Karpas-422 (cell line): ENCODE data around the genes ZNF782, FOXE1 and TRMO.

DNA sequence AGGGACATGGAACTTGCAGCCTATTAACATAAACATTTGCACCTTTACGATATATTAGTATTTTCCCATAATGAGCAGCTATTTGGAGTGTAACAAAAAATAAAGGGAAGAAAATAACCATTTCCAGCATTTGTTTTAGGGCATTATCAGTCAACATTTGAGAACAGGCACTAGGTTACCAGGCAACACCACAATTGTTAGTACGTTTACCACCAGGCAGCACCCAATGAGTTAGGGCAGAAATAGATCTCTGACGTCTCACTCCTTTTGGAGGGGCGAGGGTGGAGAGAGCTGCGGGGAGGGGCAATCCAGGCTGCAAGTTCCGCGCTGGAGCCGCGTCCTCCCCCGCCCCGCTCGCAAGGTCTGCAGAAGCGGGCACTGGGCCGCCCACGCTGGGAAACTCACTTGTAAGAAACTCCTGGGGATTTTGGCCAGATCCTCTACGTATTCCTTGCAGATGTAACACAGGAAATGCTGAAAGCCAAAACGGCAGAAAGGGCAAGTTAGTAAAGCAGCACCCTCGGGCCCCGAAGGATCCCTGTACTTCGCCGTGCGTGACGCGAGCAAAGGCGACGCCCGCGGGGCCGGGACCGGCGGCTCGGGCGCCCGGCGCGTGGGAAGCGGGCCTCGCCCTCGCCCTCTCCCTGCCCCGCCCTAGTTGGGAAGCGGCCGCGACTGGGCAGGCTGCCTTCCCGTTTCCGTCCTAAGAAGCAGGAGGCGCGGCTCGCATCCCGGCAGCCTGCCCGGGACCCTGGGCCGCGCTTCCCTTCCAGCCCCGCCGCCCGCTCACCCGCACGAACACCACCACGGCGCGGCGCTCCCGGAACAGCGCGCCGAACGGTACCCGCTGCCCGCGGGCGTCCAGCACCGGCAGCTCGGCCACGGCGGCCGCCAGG, 569 bp downstream of the PRXL2C start:
- PRO-cap: no peak
- RAMPAGE, long total RNA: no peak

DNA sequence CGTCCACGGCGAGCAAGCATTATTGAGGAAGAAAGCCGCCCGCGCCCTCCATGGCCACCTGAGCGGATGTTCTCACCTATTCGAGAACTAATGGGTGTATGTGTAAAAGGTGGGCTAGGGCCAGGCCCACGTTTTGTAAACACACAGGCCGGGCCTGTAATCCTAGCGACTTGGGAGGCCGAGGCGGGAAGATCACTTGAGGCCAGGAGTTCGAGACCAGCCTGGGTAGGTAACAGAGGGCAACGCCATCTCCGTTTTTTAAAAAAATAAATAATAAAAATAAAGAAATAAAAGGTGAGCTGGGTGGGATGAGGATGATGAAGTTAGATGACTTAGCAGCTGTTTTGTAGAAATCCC, 362 bp upstream of the PRXL2C start:
- PRO-cap: no peak
- RAMPAGE, long total RNA: no peak

DNA sequence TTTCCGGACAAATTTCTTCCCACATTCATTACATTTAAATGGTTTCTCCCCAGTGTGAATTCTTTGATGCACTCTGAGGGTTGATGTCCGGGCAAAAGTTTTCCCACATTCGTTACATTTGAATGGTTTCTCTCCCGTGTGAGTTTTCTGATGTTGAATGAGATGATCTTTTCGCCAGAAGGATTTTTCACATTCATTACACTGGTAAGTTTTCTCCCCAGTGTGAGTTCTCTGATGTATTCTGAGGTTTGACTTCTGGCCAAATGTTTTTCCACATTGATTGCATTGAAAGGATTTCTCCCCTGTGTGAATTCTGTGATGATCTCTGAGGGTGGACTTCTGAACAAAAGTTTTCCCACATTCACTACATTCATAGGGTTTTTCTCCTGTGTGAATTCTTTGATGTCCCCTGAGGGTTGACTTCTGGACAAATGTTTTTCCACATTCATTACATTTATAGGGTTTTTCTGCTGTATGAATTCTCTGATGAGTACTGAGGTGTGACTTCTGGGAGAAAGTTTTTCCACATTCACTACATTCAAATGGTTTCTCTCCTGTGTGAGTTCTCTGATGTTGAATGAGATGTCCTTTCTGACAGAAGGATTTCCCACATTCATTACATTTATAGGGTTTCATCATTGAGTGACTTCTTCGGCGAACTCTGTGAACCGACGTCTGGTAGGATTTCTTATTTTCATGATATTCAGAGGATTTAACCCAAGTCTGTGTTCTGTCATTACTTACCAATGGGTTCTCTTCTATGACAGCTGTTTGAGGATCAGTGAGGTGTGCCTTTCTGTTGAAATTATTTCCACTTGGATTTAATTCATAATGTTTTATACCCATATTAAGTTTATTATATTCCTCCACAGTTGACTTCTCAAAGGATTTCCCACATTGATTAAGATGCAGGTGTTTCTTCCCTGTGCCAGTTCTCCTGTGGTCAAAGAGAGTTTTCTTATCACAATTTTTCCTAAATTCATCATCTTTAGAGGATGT, 18.6 kb downstream of the ZNF510 start:
- PRO-cap: no peak
- RAMPAGE, long total RNA: no peak

- PRO-cap: no peak
- RAMPAGE, long total RNA: no peak
Observed at GRCh38 chr9:96811685-96812553, 34.0 kb upstream of the ZNF510 start.

DNA sequence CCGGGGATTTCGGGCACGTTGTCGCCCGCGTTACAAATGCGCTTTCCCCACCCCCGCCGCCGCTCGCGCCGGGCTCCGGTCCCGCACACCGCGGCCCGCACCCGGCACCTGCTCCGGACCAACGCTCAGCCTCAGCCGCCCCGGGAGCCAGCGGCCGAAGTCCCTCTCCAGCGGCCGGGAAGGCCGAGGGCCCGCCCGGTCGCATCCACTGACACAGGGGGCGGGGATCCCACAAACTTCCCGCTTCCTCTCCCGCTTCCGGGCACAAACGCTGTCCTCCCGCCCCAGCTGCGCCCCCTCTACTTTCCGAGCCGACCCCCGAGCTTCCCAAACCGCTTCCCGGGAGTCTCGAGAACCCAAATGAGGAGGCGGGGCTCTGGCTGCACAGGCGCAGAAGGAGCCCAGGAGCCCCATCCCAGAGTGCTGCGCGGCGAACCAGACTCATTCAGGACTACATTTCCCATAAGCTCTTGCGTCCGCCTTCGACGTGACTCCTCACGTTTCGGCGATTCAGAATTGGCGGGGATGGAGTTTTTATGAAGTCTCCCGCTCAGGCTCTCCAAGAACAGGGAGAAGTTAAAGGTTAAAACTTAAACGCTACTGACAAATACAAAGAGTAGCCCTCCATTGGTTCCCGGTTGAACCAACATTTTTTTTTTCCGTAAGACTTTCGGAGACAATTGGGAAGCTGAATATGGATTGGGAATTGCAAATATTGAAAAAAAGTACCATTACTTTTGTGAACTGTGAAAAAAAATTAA, at the start of gene ZNF782:
ZNF782 (minus strand) TSS at position 378 of the 761 bp plus-strand sequence.
- PRO-cap: unidirectional peak, minus-strand start at position 361 of the sequence
- RAMPAGE, long total RNA: no peak

GRCh38 chr9:96892733-96893052, 36.0 kb upstream of the NUTM2G start:
- PRO-cap: no peak
- RAMPAGE, long total RNA: no peak

DNA sequence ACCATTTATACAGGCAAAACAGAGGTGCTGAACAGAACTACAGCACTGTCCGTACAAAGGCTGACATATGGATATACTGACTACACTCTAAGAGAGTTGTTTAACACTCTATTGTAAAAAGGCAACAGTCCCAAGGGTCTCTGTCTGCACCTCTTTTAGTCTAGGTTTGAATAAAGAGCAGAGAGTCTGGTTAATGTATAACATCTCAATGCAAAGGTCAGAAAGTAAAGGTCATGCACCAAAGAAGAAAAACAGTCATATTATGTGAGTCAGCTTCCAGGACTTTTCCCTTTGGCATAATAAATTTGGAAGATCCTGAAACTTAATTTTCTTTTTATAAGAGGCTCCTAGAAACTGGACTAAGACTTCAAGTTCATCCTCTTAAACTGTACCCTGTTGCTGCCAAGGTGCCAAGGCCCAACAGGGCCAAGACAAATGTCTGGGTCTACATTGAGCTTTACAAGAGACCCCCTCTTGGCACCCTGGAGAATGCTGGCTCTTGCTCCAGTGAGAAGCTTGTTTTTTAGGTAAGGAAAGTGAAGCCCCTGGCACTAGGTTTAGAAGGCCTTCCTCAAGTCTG, 29.5 kb upstream of the TDRD7 start:
- PRO-cap: no peak
- RAMPAGE, long total RNA: no peak

DNA sequence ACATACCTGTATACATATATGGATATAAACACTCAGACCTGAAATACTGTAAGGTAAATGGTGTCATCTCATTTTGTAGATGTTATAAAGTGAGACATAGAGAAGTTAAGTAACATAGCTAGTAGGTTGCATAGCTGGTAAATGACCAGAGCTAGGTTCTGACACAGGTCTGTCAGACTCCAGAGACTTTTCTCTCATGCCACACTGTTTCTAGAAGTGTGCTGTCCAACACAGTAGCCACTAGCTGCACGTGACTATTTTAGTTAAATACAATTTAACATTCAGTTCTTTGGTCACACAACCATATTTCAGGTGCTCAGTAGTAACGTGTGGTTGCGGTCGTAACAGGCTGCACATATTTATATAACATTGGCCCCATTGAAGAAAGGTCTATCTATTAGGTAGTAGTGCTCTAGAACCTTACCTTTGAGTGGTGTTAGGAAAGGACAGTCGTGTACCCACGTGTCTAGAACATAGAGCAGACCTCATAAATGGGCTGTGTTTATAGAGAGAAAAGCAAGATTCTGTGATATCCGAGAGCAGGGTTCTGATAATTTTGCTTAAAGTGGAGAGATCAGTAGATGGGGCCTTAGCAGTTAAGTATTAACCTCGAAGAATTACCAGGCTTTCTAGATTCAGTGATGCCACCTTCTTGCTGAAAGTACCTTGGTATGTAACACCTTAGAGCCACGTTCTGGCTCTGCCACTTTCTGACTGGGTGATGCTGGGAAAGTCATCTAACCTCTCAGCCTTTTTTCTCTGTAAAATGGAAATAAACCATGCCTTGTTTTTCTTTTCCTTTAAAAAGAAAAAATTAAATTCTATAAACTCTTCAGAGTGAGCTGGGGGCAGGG, 29.4 kb downstream of the XPA start:
- PRO-cap: no peak
- RAMPAGE, long total RNA: no peak

- PRO-cap: no peak
- RAMPAGE, long total RNA: no peak
Observed at GRCh38 chr9:97714639-97714885, 17.4 kb upstream of the XPA start.

DNA sequence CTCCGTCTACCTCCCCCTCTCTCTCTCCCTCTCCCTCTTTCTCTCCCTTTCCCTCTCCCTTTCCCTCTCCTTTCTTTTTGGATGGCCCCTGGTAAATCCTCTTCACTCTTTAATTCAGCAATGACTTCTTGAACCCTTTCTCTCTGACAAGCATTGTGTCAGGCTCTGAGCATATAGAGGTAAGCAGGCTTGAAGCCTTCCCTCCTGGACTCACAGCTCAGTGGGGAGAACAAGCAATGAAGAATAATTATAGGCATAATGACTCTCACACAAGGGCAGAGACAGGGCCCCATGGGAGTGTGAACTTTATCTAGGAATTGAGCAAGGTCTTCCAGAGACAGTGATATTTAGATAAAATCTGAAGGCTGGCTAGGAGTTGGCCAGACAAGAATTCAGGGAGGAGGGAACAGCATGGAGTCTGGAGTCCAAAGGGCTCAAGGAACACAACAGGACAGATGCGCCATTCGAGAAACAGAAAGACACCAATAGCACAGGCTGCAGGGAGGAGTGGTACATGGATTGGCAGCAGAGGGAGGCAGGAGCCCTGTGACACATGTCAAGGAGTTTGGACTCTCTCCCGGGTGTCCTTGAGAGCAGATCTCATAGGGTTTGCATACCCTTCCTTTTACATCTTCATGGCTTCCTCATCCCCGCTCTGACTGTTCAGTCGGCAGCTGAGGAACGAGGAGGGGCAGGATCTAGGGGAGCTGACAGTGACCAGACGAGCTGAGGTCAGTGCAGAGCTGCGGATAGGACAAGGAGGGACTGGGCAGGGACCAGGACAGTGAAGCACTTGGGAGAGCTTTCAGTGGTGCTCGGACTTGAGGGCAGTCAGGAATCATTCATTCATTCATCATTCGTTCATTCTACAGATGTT, 63.9 kb upstream of the XPA start:
- PRO-cap: no peak
- RAMPAGE, long total RNA: no peak

DNA sequence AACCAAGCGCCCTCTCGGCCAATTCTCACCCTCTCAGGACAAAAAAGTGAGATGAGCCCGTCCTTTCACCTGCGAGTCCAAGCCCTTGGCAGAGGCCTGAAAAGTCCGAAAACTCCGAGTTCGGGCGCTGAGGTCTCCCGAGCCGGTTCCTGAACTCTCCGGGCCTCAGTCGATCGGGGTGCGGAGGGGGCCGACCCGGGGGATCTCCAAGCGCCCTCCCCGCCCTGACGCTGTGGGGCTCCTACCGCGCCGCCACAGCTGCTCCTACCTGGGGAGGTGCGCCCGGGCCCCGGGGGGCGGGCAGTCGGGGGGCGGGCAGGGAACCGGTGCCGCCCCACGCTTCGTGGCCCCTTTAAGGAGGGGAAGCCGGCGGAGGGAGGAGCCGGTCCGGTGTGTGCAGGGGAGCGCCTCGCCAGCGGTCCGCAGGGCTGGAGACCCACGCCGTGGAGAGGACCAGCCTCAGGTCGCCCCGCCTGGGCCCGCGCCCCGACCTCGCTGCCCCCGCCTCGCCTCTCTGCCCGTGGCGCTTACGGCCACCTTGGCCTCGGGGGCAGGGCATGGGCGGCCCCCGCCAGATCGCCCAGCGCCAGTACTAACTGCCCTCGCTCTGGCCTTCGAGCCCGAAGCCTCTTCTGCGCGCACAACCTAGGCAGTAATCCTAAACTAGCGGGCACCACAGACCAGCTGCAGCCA, at the start of gene FOXE1:
FOXE1 (plus strand) TSS at position 380 of the 693 bp plus-strand sequence.
- PRO-cap: no peak
- RAMPAGE, long total RNA: no peak

GRCh38 chr9:97853646-97854306, 750 bp downstream of the FOXE1 start:
- PRO-cap: no peak
- RAMPAGE, long total RNA: no peak

GRCh38 chr9:97907613-97907980, 14.7 kb downstream of the TRMO start:
- PRO-cap: no peak
- RAMPAGE, long total RNA: no peak

GRCh38 chr9:97921881-97922829, at the start of gene TRMO:
TSS of gene TRMO (minus strand) at chr9:97922500.
- PRO-cap: bidirectional peak, plus-strand start at chr9:97922281, minus-strand start at chr9:97922104; bidirectional peak, plus-strand start at chr9:97922601, minus-strand start at chr9:97922529
- RAMPAGE, long total RNA: start-site peak on the minus strand at chr9:97922465-97922529, 67 and 24 reads in 2 replicates

DNA sequence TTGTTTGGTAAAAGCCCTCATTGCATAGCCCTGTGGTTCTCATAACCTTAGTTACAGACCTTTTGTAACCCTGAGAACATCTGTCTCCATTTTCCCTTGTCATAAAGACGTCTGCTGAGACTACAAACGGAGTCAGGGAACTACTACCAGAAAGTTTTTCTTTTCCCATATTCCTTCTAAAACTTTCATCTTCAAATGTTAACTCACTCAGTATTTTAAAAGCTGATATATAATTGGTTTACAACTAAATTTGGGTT, 1.3 kb upstream of the ANP32B start:
- PRO-cap: no peak
- RAMPAGE, long total RNA: no peak

DNA sequence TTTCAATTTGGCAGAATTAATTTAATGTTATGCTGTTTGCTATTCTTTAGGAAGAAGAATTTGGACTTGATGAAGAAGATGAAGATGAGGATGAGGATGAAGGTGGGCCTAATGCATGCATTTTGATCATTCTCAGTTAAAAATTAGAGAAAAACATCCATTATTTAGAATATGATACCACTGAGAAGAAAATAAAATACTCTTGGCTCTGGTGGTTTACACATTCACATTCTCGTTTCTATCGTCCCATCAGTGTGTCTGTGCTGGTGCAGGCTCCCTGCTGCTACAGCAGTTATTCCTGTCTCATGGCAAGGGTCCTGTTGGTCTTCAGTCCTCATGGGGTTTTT, 29.2 kb downstream of the ANP32B start:
- PRO-cap: no peak
- RAMPAGE, long total RNA: no peak

- PRO-cap: unidirectional peak, plus-strand start at chr9:98047220
- RAMPAGE, long total RNA: no peak
Observed at GRCh38 chr9:98046855-98047360, 9.6 kb upstream of the NANS start.

- PRO-cap: no peak
- RAMPAGE, long total RNA: no peak
Observed at GRCh38 chr9:98099598-98100424, 19.2 kb downstream of the TRIM14 start.

GRCh38 chr9:98129375-98129989, 10.5 kb upstream of the TRIM14 start:
- PRO-cap: no peak
- RAMPAGE, long total RNA: no peak

- PRO-cap: no peak
- RAMPAGE, long total RNA: no peak
Observed at GRCh38 chr9:98176567-98177002, 15.9 kb downstream of the CORO2A start.